Diencephalon (tissue), 2 donors: ENCODE measurements around a stretch of chr22.

DNA sequence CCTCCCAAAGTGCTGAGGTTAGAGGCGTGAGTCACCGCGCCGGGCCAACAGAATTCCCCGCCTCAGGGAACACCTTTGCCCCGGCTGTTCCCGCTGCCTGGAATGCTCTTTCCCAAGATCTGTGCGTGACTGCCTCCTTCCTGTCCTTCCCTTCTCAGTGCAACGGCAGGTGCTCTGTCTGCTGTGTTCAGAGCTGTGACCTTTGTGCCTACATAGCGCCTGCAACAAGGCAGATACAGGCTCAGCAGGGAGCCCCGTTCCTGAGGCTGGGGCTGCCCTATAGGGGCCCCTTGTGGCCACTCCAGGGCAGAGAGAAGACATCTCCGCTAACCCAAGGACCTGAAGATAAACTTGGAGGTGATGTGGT, 43.4 kb upstream of the TCF20 start:
- RAMPAGE, long total RNA = no peak

GRCh38 chr22:42348118-42348639, 77.7 kb upstream of the TCF20 start:
- RAMPAGE, long total RNA = no peak

DNA sequence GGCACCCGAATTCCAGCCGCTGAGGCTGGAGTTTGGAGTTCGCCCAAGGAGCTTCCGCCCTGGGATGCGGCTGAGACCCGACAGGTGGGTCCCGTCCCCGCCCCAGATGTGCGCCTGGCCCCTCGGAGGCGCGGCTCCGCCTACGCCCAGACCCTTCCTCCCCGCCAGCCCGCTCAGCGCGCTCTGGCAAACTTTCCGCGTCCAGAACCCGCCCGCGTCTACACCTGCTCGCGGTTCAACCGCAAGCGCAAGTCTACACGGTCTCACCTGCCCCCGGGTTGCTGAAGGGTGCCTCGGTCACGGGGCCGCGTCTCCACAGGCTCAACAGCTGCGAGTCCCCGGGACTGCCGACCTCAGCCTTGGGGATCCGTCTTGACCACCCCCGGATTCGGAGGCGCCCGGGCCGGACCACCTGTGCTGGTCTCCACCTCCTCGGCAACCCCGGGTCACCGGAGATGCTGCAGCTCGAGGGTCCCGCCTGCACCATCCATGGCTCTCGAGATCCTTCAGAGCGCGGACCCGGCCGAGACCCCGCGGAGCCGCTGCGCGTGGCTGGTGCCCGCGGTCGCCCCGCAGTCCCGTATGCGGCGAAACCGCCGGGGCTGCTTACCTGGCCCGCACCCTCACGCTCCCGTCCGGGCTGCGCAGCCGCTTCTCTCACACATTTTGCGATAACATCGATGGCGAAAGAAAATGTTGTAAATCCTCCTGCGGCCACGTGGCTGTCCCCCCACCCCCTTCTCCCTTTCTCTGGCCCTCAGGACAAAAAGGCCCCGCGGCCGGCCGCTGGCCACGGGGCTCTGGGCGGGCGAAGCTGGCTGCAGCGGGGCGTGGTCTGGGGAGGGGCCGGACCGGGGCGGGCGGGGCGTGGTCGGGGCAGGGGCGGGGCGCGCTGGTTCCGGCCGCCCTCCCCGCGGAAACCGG, 63.5 kb downstream of the NFAM1 start:
- RAMPAGE, long total RNA = start-site peak on the minus strand centred at position 810 of the sequence, 14 bp wide, 11 and 11 reads in 2 replicates

DNA sequence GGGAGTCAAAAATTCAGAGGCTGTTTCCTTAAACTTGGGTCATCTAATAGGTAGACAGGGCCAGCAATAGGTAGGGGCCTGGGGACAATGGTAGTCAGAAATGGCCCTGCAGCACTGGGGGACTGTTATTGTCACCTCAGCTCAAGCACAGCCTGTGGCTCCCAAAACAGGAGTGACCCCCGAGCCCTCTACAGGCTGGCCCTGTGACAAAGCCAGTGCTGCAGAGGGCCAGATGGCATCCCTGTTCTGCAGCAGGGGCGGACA, 11.4 kb downstream of the NFAM1 start:
- RAMPAGE, long total RNA = no peak

DNA sequence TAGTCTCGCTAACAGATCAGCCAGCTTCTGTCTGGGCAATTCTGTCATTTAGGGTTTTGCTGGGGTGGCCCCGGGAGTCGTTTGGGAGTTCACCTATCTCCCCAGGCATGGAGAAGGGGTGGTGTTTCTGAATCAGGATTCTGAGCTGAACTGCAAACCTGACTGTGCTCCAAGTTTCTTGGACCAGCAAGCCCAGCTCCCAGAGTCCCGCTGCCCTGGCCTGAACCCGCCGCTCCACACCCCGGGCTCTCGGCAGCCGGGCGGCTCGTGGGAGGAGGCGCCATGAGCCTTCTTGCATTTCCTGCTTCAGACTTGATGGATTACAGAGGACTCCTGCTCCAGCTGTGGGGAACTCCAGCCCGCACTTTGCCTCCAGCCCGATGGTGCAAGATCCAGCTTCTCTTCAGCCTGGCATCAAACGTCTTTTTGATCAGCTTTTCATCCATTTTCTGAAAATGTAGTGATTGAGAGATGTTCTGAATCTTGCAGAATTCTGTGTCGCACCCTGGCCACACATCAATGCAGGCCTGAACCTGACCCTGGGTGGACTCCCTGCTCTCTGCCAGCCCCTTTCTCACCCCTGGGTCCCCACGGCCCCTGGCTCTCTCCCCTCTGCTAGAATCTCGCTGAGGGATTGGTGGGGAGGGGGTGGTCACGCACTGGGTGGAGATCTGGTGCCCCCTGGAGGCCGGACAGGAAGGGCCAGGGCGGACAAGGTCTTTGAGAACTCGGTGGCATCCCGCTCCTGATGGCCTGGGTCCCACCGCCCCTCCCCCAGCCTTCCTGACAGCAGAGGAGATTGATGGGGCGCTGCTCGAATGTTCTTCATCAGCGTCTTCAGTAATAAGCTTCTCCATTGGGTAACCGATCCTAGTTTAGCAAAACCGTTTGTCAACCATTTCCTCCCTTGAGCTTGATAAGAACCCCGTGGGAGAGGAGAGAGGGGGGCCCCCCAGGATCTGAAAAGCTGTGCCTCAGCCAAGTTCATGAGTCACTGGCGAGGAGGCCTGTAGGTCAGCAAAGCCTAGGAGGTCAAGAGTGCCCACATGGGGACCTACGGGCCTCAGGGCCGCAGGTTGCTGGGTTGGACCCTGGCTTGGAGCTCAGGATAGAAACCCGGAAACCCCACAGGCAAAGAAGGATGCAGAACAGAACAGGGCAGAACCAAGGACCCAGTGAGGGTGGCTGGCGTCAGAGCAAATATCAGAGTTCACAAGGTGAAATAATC, 12.1 kb upstream of the NFAM1 start:
- RAMPAGE, long total RNA = no peak

DNA sequence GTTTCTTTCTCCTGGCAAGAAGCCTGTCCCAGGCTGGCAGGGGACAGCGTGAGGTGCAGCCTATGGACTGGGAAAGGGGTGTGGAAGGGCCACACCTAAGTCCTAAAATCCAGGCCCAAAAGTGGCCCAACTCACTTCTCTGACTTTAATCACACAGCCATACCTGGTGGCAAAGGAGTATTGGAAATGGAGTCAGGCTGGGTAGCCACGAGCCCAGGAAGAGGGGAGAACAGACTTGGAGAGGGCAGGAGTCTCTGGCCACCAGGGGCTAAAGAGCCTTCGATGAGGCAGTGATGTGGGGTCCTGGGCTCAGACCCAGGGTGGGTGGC, 11.0 kb downstream of the RRP7A start:
- RAMPAGE, long total RNA = no peak

- RAMPAGE, long total RNA = no peak
Measured at GRCh38 chr22:42508922-42509439, 10.6 kb downstream of the RRP7A start.

GRCh38 chr22:42519214-42519603, 387 bp downstream of the RRP7A start:
- RAMPAGE, long total RNA = no peak

DNA sequence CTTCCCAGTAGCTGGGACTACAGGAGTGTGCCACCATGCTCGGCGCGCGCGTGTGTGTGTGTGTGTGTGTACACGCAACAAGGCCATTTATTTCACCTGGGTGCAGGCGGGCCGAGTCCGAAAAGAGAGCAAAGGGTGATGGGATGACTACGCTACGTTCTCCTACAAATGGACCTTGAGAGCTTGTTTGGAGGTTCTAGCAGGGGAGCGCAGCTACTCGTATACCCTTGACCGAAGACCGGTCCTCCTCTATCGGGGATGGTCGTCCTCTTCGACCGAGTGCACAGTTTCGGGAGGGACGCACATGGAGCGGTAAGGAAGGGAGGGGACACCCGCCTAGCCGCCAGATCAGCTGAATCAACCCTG, 11.1 kb downstream of the SERHL2 start:
- RAMPAGE, long total RNA = no peak

GRCh38 chr22:42645797-42646542, 3.2 kb downstream of the CYB5R3 start:
- RAMPAGE, long total RNA = no peak

GRCh38 chr22:42680507-42681006, 31.4 kb upstream of the CYB5R3 start:
- RAMPAGE, long total RNA = no peak

DNA sequence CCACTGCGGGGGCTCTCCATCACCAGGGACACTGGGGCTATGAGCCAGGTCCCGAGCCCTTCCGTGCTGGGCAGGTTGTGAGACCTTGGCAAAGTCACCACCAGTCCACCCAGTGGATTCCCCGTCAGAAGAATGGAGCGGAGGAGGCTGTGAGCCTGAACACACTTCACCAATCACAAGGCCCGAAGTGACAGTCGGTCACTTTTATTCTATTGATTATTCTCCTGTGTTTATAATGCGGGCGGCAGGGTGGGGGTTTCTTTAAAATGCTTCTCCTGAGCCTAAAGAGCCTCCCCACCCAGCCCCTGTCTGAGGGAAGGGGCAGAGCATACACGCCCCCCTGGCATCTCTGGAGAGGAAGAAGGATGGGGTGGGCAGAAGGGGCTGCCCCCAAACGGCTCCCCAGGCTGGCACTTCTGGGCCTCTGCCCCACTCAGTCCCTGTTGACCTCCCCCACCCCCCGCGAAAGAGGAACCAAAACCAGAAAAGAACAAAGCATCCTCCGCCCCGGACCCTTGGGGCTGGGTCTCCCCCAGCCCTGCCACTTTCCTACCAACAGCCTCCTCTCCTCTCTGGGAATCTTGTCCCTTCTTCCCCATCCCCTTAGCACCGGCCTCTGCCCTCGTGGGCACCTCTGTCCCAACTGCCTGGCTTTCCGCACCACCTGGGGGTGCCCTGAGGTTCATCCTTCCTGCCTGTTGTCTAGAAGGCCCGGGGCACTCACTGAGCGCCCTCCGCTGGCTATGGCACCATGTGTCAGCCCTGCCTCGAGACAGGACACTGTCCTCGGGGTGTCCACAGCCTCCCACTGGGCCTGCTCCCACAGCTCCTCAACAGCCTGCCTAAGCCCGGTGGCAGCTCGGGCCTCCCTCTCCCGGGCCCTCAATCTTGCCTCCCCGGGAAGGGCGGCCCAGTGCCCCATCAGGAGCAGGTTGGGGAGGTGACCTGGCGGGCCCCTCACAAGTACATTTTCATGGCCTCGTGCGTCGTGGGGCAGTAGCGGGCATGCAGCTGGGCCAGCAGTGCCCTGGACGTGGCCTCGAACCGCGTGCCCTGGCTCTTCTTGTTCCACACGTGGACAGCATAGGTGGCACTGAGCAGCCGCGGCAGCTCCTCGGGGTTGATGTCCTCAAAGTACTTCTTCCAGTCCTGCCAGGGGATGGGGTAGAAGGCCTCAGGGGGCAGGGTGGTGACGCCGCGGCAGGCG, 28.3 kb downstream of the A4GALT start:
- RAMPAGE, long total RNA = no peak

- RAMPAGE, long total RNA = no peak
Measured at GRCh38 chr22:42719984-42720709, 523 bp downstream of the A4GALT start.

DNA sequence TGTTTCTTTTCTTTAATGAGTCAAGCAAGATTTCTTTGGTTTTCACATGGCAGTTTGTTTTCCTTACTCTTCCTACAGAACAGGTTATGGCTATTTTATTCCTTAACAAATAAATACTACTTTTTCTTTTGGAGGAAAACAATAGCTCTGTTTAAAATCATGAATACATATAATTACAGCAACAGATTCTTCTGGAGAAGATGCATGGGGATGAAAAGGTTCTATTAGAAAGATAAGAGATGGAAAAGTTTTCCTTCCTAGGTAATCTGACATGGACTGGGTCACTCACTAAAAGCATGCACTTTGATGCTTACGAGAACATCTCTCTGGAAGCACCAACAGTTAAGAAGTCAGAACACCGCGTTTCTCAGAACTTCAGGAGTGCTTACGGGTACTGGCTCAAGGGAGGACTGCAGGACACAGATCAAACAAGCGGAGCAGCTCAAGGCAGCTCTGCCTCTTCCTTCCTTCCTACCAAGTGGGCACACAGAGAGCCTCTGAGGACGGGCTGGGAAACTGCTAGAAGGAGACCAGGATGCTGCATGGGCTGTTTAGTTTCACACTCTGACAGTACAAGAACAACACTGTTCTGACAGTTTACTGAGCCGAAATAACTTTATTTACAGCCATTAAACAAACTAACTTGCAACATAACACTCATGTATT, 37.8 kb downstream of the ARFGAP3 start:
- RAMPAGE, long total RNA = no peak

DNA sequence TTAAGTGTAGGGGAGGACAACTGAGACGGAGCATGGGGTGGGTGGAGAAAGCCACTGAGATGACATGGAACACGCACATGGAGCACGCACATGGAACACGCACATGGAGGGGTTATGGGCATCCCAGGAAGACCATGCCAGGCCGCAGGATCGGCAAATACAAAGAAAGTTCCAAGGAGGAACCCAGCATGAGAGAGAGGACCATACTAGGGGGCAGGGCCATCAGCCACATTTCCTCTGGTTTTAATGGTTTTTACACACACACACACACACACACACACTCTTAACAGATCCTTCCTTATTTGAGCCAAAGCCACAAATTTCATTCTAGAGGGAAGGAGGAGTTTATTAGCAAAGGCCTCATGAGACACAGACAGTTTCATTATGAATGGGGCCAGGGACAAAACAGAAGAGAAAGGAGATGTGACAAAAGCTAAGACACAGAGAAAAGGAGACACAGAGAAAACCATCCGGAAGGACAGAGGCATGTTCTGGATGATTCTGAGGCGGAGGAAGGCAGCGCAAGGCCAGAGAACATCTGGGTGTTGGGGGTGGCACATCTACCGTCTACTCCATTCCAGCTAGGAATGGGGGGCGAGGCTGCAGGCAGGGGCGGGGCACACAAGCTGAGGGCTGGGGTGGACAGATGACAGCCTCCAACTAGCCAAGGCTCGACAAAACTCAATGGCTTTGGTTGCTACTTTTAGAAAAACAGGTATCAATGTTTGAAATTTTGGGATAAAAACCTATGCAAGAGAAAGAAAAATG, 32.2 kb upstream of the ARFGAP3 start:
- RAMPAGE, long total RNA = no peak

GRCh38 chr22:42892345-42893430, 35.6 kb upstream of the ARFGAP3 start:
- RAMPAGE, long total RNA = no peak

- RAMPAGE, long total RNA = no peak
Measured at GRCh38 chr22:42911748-42912177, 54.7 kb upstream of the ARFGAP3 start.

- RAMPAGE, long total RNA = no peak
Measured at GRCh38 chr22:42931901-42932175, 74.8 kb upstream of the ARFGAP3 start.

GRCh38 chr22:42962435-42963080, 52.4 kb downstream of the PACSIN2 start:
- RAMPAGE, long total RNA = no peak

DNA sequence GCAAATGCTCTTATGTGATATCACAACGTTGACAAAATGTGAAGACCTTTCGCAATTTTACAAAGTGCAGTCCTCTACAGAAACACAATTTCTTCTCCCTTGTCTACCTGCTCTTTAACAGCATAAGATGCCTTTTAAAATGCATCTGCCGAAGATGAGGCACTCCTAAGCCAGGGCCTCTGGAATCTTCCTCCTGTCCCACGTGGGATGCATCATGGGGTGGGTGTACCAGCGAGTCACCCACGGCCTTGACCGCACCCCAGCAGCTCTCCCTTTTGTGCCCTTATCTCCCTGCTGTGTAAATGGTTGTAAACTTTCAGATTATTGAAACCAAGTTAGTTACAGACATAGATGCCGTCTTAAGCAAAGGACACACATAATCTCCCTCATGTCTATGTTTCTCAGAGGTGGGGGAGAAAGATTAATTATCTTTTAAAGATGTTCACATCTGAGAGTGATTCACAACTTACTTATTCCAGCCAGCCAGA, 11.3 kb downstream of the PACSIN2 start:
- RAMPAGE, long total RNA = no peak